ENCODE measurements around a stretch of chr17.

GRCh38 chr17:8941221-8941978, 24.1 kb downstream of the PIK3R5 start:
- PRO-cap, 2 experiments: no peak in any of the 2 experiments

GRCh38 chr17:8953630-8954817, 11.5 kb downstream of the PIK3R5 start:
- PRO-cap, 2 experiments: peak in 1 of 2 experiments; most common minus-strand start chr17:8954479 (in 1)

GRCh38 chr17:9052641-9053052, 31.3 kb downstream of the NTN1 start:
- PRO-cap, 2 experiments: no peak in any of the 2 experiments

- PRO-cap, 2 experiments: no peak in any of the 2 experiments
Measured at GRCh38 chr17:9056545-9056958, 35.2 kb downstream of the NTN1 start.

DNA sequence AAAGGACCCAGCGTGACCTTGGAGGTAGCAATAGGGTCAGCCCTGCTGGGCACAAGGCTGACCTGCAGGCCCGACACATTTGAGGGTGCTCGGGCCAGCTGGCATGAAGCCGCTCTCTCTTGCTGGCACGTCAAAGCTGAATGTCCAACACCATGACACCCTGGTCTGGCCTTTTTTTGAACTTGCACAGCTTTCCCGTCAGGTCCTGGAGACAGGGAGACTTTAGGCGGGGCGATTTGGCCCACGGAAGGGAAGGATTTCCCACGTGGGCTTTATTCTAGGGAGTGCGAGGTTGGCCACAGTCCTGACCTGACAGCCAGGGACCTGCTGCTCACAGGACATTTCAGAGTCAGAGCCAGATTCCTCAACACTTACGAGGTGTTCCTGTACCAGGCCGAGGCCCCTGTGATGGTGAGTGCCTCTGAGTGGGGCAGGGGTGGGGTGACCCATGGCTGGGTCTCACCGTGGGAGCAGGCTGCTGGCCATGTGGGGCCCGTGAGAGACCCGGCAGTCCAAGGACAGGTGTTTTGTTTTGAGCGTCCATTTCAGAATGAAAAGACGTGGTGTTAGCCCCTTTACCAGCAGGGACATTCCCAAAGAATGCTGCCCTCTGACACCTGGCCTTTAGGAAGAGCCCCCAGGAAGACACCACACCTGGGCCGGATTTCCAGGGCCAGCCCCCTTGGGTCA, 83.4 kb downstream of the NTN1 start:
- PRO-cap, 2 experiments: no peak in any of the 2 experiments

GRCh38 chr17:9260821-9261146, 239.5 kb downstream of the NTN1 start:
- PRO-cap, 2 experiments: no peak in any of the 2 experiments

- PRO-cap, 2 experiments: no peak in any of the 2 experiments
Measured at GRCh38 chr17:9284761-9284987, 263.4 kb downstream of the NTN1 start.

- PRO-cap, 2 experiments: no peak in any of the 2 experiments
Measured at GRCh38 chr17:9368598-9369193, 206.9 kb downstream of the STX8 start.

DNA sequence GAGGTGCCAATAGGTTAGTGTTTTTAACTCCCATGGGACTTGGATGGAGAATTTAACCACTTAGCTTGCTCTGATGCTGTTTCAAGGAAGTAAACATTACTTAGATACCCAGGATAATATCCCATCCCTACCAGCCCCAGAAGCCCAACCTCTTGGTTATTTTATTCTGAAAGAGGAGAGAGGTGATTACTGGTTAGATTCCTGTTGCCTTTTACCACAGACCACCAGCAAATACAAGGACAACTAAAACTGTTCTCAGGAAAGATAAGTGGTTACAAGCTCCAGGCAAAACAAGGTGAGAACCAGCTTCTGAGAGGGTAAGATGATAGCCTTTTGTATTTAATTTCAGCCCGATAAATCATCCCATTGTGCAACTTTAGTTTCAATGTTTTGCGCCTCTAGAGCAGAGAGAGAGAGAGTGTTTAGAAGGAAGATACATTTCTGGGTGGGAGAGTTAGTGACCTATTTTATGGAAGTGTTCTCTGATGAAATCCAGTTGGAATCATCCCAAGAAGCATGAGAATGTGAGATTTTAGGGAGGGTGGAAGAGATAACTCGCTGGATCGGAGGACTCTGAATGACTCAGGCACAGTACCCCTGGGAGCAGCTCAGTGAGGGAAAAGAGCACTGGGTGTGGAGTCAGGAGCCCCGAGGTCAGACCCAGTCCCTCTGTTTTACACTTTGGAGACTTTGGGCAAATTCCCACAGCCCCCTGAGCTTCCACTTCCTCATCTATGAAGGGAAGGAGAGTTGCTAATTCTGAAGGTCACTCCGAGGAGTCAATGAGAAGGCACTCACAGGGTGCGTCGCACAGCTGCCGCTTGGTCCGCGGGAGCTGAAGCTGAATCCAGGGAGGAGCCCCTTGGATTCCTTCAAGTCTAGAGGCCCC, 12.1 kb downstream of the GLP2R start:
- PRO-cap, 2 experiments: no peak in any of the 2 experiments

DNA sequence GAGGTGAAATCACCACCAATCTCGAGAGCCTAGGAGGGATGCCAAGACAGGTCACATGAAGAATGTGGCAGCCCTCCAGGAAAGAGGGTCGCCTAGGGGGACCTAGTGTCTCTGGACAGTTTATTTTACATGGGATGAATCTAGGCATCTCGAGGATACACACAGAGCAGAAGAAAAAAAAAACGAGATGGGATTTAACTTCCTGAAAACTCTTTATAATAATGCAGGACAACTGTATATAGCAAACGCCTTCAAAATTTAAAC, 5.3 kb upstream of the RCVRN start:
- PRO-cap, 2 experiments: no peak in any of the 2 experiments

GRCh38 chr17:9924627-9924925, 19.5 kb upstream of the RCVRN start:
- PRO-cap, 2 experiments: no peak in any of the 2 experiments

DNA sequence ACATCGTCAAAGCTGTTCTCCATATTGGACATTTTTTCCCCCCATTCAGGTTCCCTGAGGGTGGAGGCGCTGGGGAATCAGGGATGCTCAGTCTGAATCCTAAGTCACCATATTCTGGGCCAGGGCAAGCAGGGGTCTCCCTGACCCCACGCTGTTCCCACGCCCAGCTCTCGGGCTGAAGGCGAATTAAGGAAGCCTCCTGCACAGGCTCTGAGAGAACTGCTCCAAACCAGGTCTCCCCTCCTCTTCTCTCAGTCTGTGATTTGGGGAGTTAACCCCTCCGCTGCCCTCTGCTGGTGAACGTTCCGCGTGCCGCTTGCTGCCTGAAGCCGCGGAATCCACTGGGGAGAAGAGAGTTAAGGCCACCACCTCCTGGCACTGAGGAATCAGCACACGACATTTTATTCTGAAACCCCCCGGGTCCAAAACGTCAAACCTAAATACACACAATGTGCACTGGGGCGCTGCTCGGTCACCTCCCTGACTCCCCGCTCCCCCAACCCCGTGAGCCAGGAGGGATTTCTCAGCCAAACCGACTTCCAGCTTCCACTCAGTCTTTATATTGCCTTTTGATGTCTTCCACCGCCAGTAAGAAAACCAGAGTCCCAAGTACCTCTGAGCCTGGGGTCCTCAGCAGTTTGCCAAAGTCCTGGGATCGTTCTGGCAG, 54.3 kb upstream of the RCVRN start:
- PRO-cap, 2 experiments: no peak in any of the 2 experiments

DNA sequence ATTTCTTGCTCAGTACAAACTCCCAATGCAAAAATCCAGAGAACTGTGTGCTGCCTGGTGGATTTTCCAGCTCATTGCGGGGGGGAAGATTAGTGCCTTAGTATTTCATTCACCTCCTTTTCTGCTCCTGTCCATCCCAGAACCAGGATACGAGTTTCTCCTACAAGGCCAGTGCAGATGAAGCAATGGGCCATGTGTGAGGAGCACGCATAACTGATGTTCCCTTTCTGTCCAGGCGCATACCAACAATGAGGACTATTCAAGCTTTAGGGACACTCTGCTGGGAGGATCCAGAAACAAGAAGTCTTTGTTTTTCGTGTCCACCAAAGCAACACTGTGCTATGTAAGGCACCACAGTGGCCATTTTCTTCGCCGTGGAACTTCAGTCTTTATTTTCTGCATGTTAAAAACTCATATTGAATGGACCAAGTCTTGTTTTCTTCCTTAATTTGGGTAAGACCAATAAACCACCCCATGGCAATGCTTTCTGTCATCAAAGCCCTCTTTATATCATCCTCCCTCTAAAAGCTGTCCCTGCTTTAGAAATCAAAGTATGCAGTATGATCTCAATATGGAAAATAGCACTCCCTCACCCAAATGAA, 143.9 kb upstream of the RCVRN start:
- PRO-cap, 2 experiments: no peak in any of the 2 experiments

- PRO-cap, 2 experiments: no peak in any of the 2 experiments
Measured at GRCh38 chr17:10096018-10096969, 102.1 kb downstream of the GAS7 start.

GRCh38 chr17:10097184-10097585, 101.2 kb downstream of the GAS7 start:
- PRO-cap, 2 experiments: no peak in any of the 2 experiments

DNA sequence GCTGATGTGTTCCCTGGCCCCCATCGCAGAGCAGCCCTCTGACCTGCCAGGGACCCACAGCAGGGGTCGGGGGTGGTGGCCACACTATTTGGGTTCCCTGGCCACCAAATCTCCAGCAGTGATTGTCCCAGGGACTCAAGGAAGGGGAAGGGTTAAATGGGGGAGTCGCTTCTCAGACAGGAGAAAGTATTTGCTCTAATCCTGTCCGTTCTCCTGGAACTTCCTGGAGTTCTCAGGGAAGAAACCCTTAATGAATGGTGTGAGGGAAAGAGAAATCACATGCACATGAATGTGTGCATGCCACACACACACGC, 72.4 kb downstream of the GAS7 start:
- PRO-cap, 2 experiments: no peak in any of the 2 experiments

DNA sequence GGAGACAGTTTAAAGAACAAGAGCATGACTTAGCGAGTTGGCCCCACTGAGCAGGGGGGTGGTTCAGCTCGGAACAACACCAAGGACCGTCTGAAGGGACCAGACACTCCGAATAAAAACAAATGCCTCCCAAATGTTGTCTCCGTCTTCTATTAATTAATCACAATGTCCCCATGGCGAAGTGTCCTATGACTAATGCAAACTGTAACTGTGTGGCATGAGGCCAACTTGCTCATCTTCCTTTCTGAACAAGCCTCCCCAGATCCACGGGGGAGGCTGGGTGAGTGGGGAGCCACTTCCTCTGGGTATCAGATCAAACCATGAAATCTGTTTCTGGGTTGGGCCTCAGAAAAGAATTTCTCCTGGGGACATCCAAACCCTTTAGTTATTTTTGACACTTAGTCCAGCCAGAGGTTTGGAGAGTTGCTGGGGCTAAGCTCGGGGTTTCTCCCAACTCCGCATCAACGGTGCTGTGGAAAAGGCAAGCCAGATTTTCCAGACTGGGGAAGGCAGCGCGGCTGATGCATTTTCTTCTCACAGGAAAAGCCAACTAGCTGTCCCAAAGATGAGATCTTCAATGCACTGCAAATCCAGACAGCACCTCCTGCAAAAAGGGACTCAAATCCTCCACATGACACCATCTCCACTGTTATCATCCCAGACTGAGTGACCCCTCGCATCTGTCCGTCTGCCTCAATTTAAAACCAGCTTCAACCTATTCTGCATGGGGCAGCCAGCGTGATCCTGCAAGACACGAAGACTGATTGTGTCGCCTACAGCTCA, 62.3 kb downstream of the GAS7 start:
- PRO-cap, 2 experiments: no peak in any of the 2 experiments

DNA sequence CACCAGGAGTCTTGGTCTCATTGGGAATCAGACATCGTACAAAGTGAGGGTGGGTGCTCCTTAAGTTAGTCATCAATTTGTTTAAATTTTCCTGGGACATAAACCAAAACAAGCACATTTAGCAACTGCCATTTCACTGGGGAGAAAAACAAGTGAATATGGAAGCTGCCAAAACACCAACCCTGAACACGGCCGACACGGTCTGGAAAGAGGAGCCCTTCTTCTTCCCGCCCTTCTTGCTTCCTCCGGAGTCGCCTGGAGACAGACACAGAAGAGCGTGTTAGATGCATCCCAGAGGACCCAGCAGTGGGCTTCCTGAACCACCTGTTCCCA, 32.7 kb downstream of the MYH13 start:
- PRO-cap, 2 experiments: peak in 1 of 2 experiments; most common plus-strand start position 248 of the sequence (in 1)

DNA sequence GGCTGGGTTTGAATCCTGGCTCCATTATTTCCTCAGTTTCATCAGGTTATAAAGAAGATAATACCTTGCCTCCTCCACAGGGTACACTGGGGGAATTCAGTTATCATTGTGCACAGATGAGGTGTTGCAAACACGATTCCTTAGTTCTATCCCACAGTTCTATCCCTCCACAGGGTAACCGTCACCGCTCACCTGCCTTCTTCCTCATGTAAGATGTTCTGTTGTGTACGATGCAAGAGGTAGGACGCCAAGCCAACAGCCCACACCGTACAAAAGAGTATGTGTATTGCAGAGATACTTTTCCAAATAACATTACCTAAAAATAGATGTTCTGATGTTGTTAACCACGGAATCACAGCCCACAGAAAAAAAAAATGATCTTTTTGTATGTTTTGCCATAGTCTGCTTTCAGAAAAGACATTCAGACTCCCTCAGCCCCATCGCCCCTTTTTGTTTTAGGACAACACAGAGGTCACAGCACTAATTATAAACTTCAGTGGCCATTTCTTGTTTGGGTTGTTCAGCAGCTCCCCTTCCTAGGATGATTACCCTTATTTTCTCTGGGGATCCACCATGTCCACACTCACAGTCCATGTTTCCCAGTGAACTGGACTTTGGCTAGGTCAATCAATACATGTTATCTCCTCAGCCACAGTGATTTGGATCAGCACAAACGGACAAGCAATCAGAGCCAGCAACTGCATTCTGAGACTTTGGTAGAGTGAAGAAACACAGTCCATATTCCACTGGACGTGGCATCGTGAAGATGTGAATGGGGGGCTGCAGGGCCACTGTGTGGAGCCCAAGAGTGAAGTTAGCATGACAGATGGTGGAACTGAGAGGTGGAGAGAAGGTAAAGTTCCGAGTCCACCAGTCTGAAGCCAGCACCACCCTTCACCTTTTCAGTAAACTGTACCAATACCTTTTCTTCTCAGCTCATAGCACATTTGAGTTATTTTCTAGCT, 4.7 kb downstream of the TMEM220 start:
- PRO-cap, 2 experiments: no peak in any of the 2 experiments

GRCh38 chr17:10733542-10734175, 3.8 kb upstream of the TMEM220 start:
- PRO-cap, 2 experiments: no peak in any of the 2 experiments

All from Colon Carcinoma Metastatic in the Lung (tissue), 2 donors.